B cell (primary cell): ENCODE results near the genes HDGFL1 and GPLD1.

GRCh38 chr6:18213358-18214035 is 50.8 kb downstream of the DEK start:
- PRO-cap, result no peak
- CAGE, long polyA plus RNA, result no peak

GRCh38 chr6:18277124-18277589 is 12.8 kb upstream of the DEK start:
- PRO-cap, result no peak
- CAGE, long polyA plus RNA, result no peak

GRCh38 chr6:18386264-18386736 is 850 bp upstream of the RNF144B start:
- PRO-cap, result no peak
- CAGE, long polyA plus RNA, result no peak

DNA sequence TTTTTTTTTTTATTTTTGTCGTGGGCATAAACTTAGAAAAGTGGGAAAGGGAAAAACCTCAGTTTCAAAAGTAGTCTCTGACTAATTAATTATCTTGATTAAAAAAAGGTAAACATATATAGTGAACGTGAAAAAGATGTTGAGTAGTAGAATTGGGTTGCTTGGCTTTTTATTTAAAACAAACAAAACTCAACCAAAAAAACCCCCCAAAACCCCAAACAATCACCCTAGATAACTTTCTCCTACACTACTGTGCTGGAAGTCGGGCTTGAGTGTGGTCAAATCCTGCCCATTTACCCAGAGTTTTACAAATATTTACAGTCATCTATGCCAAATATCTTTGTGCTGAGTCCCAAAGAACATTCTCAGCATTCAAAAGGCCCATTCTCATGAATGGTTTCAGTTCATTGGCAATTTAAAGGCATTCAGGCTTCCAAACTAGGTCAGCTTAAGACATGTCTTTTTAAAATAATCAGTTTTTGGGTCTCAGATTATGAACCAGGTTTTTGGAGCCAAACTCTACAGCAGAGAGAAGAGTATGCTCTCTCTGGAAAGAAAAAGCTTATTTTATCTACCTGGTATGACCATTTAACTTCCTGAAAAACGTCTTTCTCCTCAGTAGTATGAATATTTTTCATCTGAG is 1.8 kb downstream of the RNF144B start:
- PRO-cap, result no peak
- CAGE, long polyA plus RNA, result no peak

GRCh38 chr6:18397428-18397983 is 10.4 kb downstream of the RNF144B start:
- PRO-cap, result no peak
- CAGE, long polyA plus RNA, result no peak

DNA sequence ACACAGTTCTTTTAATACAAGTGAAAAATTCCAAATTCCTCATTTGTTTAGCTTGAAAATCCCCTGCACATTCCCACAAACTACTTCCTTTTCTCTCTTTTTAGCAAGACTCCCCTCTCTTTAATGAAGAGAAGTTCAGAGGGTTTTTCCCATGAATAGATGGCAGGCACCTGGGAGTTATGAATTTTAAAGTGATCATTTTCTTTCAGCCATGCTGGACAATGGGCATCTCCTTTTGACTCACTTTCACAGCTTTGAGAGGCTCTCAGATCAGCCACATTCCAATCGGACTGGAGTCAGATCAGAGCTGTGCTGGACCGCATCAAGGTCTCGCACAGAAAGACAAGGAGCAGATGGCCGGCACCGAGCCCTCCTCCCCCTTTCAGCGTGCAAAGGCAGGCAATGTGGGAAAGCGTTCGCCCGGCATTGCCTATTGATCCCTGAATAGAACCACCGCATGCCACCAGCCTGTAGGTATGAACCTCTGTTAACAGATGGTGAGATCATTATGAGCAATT is 117.7 kb upstream of the ID4 start:
- PRO-cap, result no peak
- CAGE, long polyA plus RNA, result no peak

DNA sequence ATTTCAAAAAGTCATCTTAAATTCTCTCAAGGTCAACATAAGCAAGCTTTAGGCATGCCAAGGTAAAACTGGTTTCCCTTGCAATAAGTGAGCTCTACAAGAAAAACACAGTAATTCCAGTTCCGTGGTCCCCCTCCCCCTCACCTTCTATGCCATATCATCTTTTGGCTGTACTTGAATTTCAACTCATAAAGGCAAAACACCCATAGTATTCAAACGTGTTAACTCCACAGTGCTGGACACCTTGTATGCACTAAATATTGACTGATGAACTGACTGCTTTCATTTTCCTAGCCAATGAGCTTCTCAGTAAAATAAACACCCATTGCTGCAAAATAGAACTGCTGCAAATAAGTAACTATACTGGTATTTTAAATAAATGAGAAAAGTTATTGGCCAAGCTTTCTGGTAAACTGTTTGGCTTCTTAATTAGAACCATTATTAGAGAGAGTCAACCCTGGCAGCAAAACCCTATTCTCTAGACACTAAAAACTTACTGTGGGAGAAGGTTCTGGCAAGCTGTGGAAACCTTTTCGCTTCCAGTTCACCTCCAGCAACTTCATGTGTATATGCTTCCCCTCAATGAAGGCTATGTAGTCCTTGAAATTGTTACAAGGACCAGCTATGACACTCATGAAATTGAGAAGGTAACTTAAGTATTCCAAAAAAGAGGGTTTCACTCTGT is 86.1 kb downstream of the MBOAT1 start:
- PRO-cap, result no peak
- CAGE, long polyA plus RNA, result no peak

GRCh38 chr6:20138954-20139525 is 73.2 kb downstream of the MBOAT1 start:
- PRO-cap, result no peak
- CAGE, long polyA plus RNA, result no peak

DNA sequence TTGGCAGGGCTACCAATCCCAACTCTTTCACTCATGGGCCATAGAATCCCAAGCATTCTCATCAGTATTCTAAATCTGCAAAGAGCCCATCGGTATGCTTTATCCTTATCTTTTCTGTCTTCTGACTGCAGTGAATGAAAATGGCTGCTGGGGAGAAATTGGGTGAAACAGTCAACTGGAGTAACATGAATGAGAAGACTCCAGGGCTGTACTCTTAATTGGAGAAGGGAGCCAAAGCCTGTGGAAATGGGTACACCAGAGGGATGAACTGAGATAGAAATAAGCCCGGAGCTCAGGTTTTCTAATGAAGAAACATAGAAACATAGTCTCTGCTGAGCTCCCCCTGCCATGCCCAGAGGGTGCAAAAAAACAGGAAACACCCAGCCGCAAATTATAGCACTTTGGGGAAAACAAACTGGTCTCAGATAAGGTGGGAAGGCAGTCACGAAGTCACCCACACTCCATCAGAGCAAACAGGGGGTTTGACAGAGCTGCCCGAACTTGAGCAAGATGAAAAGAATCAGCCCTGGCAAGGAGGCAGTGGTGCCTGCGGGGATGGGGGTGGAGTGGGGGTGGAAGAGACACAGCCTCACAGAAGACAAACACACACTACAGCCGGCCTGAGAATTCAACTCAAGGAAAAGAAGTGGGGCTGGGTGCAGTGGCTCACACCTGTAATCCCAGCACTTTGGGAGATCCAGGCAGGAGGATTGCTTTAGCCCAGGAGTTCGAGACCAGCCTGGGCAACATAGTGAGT is 35.3 kb upstream of the E2F3 start:
- PRO-cap, result no peak
- CAGE, long polyA plus RNA, result no peak

DNA sequence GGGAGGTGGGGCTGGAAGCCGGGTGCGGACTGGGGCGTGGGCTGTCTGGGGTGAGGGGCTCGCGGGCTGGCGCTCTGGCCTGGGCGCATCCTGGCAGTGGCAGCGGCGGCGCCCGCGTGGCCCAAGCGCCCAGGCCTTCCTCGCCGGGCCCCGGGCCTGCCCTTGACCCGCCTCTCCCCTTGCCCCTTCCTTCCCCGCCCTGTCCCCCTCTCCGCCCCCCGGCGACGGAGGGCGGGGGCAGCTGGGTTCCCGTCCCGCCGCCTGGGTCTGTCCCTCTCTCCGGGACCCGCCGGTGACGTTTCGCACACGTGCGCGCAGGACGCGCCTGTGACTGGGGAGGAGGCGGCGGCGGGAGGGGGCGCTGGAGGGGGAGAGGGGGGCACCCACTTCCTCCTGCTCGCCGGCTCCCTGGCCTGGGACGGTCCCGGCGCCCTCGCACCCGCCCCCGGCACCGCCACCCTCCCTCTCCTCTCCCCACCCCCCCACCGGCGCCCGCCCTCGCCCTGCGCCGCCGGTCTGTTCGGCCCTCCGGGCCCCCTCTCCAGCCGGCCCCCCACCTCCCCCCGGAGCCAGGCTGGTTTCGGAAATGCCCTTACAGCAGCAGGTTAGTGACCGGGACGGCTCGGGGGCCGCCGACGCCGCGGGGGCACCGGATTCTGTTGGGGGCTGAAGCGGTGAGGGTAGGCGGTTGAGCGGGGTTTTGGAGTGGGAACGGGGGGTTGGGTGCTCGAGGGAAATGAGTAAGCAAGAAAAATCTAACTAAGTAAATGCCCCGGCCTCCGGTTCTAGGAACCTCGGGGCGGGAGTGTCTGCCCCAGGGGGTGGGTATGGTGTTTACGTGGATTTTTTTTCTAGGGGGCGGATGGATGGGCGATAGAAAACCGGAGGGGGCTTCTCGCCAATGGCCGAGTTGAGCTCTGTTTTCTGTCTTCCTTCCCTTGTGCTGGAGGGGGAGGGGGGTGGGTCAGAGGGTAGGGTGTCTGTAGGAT is 1.8 kb downstream of the E2F3 start:
- PRO-cap, result bidirectional peak, plus-strand start at position 386 of the sequence, minus-strand start at position 279 of the sequence
- CAGE, long polyA plus RNA, result no peak

- PRO-cap, result no peak
- CAGE, long polyA plus RNA, result no peak
Observed at GRCh38 chr6:20404438-20405148, 2.9 kb downstream of the E2F3 start.

DNA sequence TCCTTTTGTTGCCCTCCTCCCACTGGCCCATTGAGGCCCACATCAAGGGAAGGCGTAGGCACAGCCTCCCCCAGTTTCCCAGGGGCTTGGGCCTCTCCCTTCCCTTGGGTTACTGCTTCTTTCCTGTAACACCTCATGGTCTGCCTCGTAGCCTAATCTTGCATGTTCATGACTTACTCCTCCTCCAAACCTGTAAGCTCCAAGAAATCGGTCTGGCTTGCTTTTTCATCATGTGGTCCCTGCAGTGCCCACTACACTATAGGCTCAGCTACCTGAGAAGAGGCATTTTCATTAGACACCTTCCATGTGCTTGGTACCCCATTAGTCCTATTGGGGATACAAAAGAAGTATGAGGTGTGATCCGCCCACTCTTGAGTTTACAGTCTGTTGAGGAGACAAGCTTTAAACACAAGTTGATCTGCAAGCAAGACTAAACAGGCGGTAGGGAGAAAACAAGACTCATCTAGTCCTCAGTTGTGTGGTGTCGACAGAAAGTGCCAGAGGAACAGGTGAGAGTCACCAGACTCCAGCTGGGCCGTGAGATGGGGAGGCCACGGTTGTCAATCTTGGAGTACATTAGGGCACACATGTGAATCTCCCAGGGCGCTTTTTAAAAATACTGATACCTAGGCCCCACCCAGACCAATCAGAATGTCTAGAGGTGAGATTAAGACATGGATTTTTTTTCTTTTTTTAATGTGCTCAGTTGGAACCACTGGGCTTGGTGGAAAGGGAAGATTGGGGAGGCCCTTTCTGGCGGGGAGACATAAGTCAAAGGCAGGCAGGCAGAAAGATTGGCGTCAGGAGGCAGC is 10.2 kb downstream of the E2F3 start:
- PRO-cap, result no peak
- CAGE, long polyA plus RNA, result no peak

DNA sequence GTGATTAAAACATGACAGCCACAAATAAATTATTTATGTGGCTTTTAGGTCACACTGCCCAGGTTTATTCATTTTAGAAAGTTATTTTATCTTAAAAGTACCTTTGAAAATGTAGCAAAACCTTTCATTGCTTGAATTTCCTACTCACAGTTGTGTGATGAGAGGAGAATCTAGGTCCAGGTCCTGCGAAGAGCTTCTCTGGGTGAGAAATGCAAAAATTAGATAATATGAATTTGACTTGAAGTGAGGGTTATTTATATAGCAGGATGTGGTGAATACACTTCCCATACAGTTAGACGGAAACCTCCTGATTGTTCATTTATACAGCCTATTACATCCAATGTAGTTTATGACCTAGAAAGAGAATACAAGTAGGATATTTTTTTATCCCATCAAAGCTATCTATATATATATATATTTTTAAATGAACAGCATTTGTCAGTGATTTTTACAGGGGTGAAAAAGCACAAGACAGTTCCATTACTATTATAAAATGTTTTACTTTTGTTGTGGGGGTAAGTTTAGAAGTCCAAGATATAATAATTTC is 30.6 kb downstream of the CDKAL1 start:
- PRO-cap, result no peak
- CAGE, long polyA plus RNA, result no peak

DNA sequence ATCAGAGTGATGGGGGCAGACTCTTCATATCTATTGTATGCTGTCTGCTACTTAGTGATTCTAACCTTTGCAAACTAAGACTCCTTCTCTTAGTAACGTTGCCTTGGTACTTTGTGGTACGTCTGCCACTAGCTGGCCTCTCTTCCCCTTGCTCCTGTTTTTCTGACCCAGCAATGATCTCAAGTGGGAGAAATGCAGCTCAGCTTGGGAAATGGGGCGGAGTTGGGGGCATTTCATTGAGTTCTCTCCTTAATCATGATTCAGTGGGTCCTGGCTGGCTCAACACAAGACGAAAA is 55.4 kb upstream of the SOX4 start:
- PRO-cap, result no peak
- CAGE, long polyA plus RNA, result no peak

GRCh38 chr6:22569141-22570360 is at the start of gene HDGFL1:
HDGFL1 (plus strand) TSS chr6:22569566.
- PRO-cap, result no peak
- CAGE, long polyA plus RNA, result no peak

GRCh38 chr6:23176722-23177291 is 607.4 kb downstream of the HDGFL1 start:
- PRO-cap, result no peak
- CAGE, long polyA plus RNA, result no peak

GRCh38 chr6:24489425-24490305 is at the start of gene GPLD1:
GPLD1 (minus strand) TSS chr6:24489578.
- PRO-cap, result no peak
- CAGE, long polyA plus RNA, result no peak

- PRO-cap, result bidirectional peak, plus-strand start at chr6:24495459, minus-strand start at chr6:24495236
- CAGE, long polyA plus RNA, result no peak
Observed at GRCh38 chr6:24495191-24496012, 633 bp downstream of the ALDH5A1 start.

DNA sequence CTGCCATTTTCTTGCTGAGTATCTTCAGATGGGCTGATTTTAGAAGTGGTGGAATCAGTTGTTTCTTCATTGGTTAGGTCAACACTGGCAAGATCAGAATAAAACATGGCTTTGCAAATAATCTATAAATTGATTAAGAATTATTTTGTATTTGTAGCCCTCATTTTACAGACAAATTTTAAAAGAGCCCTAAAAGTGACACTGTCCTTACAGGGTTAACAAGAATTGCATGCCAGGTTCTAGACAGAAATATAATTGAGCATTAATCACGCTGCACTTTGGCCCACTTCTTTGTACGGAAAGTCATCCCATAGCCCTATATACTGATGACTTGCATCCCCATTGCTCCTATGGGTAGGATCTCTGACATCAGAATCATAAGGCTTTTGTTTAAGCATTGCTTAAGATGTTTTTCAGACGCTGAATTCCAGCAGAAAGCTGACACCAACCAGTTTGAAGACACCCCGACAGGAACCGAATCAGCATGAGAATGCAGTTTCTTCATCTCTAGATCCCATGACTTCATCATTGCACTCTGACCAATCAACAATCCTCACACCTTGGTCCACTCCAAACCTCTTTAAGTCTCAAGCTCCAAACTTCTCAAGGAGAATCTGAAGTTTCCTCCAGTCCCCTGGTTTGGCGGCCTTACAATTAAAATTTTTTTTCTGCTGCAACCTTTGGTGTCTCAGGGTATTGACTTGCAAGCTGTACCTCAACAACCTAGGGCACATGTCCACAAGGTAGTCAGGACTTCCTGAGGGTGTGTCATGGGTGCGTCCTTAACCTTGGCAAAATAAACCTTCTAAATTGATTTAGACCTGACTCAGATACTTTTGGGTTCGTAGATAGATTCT is 7.8 kb downstream of the TDP2 start:
- PRO-cap, result no peak
- CAGE, long polyA plus RNA, result no peak

GRCh38 chr6:24743224-24743932 is 24.4 kb upstream of the C6orf62 start:
- PRO-cap, result no peak
- CAGE, long polyA plus RNA, result no peak